Mesenchymal stem cell of the bone marrow (primary cell): ENCODE measurements around the genes ABCB1, SLC25A40, TEX47 and GTPBP10.

- CAGE, long polyA plus RNA: no peak
Observed at GRCh38 chr7:87128858-87129525, 23.3 kb upstream of the DMTF1 start.

DNA sequence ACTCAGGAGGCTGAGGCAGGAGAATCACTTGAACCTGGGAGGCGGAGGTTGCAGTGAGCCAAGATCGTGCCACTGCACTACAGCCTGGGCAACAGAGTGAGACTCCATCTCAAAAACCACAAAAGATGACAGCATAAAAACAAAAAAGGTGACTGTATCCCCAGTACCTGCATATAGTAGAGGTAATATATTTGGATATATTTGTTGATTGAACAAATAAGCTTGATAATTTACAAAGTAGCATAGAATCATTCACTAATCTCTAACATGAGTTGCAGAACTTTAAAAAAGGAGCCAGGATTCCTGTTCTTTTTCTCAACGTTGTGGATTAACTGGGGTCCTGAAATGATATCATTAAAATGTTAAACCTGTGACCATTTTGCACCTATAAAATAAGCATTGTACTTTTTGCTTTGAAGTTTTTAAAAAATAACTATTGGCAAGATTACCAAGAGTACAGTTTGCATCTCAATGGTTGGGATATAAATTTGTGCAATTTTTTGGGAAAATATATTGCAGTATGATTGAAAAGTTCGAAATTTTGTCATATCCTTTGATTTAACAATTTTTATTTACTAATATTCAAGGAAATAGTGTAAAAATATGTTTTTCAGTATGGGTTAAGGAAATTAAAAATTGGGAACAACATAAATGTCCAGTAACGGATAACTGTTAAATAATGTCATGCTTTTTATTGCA, 9.3 kb downstream of the DMTF1 start:
- CAGE, long polyA plus RNA: no peak

GRCh38 chr7:87318786-87319786, 26.4 kb upstream of the CROT start:
- CAGE, long polyA plus RNA: no peak

DNA sequence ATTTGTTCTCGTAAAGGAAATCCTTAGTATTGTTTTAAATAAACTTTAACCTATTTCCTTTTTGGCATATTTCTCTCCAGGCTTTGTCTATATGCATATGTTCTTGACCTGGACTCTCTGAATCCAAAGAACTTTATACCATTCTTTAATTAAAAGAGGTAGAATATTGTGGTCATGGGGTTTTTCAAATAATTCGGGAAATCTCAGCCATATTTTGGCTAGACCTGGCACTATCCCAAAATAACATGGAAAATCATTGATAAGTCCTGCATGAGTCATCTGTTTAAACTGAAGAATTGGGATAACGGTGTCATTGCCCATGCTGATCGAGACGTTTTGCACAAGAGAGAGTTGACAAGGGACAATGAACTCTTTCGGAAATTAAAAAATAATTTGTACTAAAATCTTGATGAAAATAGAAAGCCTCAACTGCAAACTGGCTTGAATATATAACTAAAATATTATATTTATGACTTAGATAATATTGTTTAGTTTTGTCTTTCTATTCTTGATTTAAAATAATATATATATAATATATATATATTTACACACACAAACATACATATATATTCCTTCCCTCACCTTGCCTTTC, 19.9 kb upstream of the ABCB4 start:
- CAGE, long polyA plus RNA: no peak

DNA sequence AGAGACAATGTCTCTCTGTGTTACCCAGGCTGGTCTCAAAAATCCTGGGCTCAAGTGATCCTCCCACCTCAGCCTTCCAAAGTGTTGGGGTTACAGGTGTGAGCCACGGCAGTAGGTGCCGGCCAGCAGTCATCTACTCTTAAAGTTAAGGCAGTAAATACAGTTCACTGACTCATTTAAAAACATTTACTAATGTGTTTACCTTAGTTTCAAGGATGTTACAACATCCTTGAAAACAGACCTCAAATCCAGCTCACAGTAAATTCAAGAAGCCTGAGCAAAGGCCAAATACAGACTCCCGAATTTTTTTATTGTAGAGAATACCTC, 29.6 kb upstream of the ABCB4 start:
- CAGE, long polyA plus RNA: no peak

DNA sequence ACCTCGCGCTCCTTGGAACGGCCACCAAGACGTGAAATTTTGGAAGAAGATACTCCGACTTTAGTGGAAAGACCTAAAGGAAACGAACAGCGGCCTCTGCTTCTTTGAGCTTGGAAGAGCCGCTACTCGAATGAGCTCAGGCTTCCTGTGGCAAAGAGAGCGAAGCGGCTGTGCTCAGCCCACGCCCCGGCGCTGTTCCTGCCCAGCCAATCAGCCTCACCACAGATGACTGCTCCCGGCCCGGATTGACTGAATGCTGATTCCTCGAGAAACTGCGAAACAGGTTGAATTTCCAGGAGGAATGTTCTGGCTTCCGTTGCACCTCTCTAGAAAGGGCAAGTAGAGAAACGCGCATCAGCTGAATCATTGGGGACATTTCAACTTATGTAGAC, at the start of gene ABCB1:
Gene ABCB1 (minus strand): TSS at position 132 of the 392 bp plus-strand sequence.
- CAGE, long polyA plus RNA: no peak

GRCh38 chr7:87709142-87709526, 80.9 kb downstream of the RUNDC3B start:
- CAGE, long polyA plus RNA: no peak

DNA sequence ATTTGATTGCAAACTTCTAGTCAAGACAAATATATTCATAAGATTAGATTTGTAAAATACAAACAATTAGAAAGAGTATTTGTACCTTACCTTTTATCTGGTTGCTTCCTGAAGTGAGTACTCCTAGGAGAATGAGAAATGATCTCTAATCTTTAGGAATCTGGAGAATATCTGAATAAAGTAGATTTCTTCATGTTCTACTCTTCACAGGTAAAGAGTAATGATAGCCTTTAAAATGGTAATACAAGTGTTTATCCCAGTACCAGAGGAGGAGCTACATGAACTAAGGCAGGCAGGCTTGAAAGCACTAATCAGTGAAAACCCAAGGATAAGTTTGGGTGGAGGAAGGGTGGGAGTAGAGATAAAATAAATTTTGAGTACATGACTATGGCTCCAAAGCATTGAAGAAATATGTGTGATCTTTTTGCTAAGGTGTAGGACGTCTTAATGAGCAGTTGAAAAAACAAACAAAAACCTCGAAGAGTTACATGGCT, 84.9 kb downstream of the RUNDC3B start:
- CAGE, long polyA plus RNA: no peak

GRCh38 chr7:87735222-87735824, 107.1 kb downstream of the RUNDC3B start:
- CAGE, long polyA plus RNA: no peak

DNA sequence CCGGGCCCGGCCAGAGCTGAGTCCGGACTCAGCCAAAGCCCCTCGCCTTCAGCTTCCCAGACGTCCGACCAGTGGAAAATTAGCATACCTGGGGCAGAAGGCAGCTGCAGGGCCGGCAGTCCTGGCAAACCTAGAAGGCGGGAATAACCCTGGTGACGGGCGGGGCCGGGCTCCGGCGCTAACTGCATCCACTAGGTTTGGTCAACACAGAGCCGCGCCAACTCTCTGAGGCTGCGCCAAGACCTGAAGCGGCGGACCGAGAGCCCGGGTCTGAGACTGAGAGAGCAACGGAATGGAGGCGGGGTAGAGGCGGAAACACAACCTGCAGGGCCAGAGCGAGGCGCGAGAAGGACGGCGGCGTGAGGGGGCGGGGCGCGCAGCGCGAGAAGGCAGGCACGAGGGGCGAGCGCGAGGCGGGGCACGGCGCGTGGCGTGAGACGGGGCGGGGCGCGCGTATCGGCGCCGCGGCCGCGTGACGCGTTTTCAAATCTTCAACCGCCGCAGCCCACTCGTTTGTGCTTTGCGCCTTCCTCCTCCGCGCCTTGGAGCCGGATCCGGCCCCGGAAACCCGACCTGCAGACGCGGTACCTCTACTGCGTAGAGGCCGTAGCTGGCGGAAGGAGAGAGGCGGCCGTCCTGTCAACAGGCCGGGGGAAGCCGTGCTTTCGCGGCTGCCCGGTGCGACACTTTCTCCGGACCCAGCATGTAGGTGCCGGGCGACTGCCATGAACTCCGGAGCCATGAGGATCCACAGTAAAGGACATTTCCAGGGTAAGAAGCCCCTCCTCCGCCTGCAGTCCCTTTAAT, at the start of gene SLC25A40:
Gene SLC25A40 (minus strand): TSS at position 353 of the 807 bp plus-strand sequence.
- CAGE, long polyA plus RNA: no peak

DNA sequence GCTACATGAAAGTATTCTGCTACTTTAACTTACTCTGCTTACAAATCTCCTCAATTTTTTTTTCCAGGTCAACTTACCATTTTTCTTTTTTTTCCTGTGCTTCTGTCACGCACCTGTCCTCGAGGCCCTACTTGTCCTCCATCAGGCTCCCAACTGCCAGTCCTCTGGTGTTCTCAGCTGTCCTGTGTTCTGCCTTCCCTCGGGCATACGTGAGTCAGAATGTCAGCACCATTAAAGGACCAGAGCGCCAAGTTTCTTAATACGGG, at the start of gene TEX47:
Gene TEX47 (minus strand): TSS at position 175 of the 266 bp plus-strand sequence.
- CAGE, long polyA plus RNA: no peak

GRCh38 chr7:90178651-90179150, 24.4 kb downstream of the STEAP1 start:
- CAGE, long polyA plus RNA: no peak

DNA sequence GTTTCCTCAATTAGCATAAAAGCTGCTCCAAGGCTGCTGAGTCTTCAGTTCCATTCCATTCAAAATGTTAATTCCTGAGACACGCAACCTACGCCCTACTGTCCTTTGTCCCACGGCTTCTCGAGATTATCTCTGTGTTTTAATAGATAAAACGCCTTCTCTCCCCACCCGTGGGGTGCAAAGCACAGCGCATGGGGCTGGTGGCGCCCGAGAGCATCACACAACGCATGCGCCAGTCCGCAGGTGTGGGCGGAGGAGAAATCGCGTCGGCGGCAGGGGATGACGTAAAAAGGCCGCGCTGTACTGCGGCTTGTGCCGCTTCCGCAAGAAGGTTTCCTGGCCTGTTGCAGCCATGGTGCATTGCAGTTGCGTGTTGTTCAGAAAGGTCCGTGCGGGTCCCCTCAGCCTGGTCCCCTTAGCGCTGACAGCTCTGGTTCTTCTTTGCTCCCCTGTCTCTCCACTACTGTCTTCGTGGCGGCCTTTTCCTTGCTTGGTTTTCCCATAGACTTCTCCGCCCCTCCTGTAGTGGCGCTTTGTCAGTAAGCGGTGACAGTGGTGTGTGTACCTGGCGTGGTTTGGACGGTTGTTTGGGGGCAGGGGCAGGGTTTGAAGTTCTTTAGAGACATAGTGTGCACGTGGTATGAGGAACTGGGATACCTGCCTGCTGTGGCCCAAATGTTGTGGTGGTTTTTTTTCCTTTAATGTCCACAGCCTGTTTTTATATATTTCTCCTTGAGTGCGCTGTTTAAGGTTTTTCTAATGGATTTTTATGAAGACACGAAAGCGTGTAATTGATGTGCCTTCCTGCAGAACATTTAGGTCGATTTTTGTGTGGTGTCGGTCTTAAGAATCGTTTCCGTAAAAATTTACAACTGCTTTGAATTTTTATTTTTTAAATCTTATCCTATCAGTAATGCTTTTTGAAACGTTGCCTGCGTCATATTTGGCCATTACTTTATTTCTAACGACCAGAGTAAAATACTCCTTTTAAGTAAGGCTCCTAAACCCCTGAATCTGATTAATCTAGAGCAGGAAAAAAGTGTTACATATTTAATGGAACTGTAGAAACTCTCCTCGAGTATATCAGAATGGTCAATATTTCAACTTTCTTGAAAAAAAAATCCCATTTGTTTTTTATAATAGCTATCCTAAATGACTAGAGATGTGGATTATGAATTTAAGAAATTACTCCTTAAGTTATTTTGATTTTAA, at the start of gene GTPBP10:
Gene GTPBP10 (plus strand): TSS at position 327 of the 1,212 bp plus-strand sequence.
- CAGE, long polyA plus RNA: no peak

- CAGE, long polyA plus RNA: no peak
Observed at GRCh38 chr7:90411672-90412093, 8.4 kb downstream of the CLDN12 start.

DNA sequence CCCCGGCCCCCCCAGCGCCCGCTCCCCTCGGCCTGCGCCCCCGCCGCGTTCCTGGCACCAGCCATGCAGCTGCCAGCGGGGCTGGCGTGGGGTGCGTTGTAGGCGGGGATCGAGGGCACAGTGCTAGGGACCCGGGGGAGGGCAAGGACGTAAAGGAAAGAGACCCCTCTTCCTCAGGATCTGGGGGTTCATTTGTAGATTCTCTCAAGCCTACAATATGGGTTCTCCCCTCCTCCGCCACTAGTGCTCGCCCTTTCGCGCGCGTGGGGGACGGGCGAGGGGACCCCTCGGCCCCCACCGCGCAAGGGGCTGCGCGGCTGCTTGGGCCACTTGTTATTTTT, 584 bp downstream of the CDK14 start:
- CAGE, long polyA plus RNA: no peak

GRCh38 chr7:91082135-91082436, 182.1 kb upstream of the FZD1 start:
- CAGE, long polyA plus RNA: no peak

- CAGE, long polyA plus RNA: no peak
Observed at GRCh38 chr7:91181084-91181496, 83.1 kb upstream of the FZD1 start.

DNA sequence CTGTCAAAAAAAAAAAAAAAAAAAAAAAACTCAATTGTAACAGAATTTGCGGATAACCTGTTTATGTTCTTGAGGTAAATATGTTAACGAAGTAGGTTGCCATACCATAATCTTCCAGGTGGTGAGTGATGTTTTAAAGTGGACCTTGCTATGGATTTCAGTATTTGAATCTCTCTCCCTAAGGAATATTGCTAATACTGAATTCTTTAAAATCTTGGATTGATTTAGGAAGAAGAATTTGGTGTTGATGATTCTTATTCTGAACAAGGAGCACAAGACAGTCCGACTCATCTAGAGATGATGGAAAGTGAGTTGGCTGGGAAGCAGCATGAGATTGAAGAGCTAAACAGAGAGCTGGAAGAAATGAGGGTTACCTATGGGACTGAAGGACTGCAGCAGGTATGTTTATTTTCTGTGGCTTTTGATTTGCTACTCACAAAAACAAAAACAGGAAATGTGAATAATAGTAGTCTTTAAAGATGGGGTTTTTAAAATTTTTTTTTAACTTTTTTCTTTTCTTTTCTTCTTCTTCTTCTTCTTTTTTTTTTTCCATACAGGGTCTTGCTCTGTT, 52.1 kb downstream of the AKAP9 start:
- CAGE, long polyA plus RNA: no peak

- CAGE, long polyA plus RNA: no peak
Observed at GRCh38 chr7:92027230-92027706, 86.6 kb downstream of the AKAP9 start.

DNA sequence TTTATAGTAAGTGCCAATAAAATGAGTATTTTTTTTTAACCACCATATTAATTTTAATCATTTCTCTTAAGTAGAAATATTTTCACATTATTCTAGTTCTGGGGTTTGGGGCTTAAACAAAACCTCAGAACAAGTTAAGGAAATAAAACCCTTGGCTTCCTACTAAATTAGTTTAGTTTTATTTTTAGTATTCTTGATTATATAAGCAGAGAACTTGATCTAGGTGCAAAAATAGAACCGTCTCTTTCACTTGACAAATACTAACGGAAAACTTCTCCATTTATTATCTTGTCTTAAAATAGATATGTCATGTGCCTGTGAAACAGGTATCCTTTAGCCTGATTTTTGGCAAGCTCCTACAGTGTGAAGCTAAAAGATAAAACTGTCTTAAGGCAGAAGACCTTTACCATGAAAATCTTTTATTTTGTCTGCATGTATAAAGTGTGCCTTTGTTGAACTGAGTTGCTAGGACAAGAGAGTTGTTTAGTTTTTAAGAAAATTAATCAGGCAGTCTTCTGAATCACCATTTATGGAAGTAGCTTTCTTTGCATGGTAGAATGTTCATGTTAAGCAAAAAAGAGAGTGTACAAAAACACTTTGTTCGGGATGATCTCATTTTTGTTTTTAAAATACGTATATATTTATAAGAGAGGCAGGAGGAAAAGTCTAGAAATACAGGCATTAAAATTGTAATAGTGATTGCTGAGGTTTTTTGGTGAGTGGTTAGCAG, 90.6 kb downstream of the CYP51A1 start:
- CAGE, long polyA plus RNA: no peak